ENCODE results near the genes DYNC1LI2, CIAO2B, EXOC3L1 and PLEKHG4.

DNA sequence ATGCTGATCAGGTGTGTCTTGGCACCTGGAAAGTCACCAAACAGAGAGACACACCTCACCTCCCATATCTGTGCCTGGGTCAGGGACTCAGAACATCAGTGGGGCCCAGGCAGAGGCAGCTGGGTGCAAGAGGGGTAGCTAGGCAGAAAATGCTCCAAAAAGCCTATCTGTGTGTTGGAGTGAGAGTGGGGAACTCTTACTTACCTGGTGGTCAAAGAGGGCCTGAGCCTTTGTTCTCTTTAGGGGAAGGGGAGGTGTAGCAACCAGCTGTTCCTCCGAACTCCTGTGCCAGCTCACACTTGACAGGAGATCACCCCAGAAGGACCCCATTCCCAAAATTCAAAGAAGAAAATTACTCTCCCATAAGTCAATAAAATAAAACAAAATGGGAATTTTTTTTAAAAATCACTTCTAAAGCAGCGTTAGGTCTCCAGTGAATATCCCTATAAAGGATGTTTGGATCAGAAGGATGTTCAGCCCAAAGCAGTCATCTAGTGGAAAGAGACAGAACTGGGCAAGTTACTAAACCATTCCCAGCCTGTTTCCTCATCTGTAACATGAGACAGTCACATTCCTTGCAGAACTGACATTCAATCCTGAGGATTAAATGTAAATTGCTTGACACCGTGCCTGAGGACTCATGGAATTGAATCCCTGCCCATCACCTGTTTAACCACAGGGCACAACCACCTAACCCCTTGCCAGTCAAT is 1.1 kb downstream of the CMTM2 start:
- PRO-cap = no peak

DNA sequence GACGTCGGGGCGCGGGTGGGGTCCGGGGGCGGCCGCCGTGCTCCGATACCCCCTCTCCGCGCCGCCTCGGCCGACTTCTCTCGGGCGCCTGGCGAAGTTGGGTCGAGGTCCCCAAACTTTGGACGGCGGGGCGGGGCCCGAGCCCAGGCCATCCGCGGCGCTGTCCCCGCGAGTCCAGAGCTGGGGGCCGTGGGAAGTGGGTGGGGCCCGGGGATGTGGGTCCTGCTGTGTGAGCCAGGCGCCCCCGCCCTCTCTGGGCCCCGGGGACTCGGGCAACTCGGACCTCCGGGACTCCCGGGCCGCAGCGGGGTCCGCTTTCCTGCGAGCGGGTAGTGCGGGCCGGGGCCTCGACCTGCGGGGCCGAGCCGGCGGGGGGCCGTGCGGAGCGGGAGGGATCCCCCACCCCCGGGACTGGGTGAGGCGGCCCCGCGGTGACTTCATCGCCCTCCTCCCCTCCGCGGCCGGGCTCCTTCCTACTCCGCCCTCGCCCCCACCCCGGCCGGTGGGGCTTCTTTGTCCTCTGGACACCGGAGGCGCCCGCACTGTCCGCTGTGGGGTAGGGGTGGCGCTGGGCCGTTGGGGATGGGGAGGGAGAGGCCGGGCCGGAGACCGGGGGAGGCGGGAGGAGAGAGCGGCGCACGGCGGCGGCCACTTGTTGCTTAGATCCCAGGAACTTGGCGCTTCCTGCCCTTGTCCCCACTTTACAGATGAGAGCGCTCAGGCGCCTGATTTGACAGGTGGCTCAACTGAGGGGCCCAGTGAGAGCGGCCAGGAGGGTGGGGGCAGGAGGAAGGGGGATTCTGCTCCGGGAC is 714 bp downstream of the CMTM3 start:
- PRO-cap = bidirectional peak, plus-strand start at position 540 of the sequence, minus-strand start at position 442 of the sequence

GRCh38 chr16:66616671-66617806 is 12.5 kb downstream of the CMTM3 start:
- PRO-cap = no peak

- PRO-cap = no peak
Measured at GRCh38 chr16:66618484-66619102, 14.1 kb downstream of the CMTM3 start.

GRCh38 chr16:66694283-66694518 is 2.3 kb downstream of the CMTM4 start:
- PRO-cap = no peak

DNA sequence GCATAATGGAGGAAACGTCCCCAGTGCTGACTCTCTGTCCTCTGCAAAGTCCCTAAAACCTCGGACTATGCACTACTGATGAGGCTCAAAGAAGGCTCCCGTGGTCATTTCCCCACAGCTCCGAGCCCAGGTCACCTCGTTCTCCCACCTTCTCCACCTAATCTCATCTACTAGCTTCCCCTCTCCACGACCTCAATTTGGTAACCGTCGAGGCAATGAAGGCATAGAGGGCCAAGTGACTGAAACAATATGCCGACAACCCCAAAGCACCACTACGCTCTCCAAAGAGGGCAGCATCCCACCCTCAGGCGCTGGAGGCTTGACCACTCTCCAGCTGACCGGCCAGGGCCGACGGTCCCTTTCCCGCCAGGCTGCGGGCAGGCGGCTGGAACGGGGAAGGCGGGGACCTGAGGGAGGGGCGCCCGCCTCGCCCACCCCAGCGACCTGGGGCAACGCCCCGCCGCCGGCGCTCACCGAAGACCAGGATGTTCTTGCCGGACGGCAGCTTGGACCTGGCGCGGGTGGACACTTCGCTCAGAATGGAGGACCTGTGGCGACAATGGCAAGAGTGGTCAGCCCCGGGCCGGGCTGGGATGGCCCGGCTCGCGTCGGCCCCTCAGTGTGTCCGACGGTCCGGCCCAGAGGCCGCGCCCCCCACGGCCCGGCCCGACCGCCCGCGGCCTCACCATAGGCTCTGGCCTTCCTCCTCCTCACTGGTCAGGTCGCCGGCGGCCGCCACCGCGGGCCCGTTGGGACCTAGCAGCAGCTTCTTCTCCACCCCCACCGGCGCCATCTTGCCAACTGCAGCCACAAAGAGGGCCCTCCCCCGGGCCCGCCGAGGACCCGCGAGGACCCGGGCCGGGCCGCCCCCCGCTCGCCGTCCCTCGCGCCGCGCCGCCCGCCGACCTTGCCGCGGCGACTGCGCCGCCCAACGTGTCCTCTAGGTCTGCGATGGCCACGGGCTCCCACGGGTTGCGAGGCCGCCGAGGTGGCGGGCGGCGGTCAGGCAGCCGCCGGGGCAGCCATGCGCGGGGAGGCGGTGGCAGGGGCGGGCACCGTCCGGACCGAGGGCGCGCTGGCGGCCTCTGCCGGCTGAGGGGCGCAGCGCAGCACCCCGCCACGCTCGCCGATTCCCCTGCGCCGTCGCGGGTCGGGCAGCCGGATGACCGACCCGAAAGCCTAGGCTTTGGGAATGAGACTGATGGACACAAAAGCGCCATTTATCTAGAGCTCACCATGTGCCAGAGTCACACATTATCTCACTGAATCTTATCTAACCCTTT is at the start of gene DYNC1LI2:
DYNC1LI2 (minus strand) TSS at position 811 of the 1,283 bp plus-strand sequence.
- PRO-cap = unidirectional peak, minus-strand start at position 796 of the sequence

- PRO-cap = no peak
Measured at GRCh38 chr16:66927917-66928693, 2.8 kb upstream of the RRAD start.

- PRO-cap = no peak
Measured at GRCh38 chr16:66929995-66930687, 4.1 kb downstream of the CIAO2B start.

GRCh38 chr16:66933816-66934600 is at the start of gene CIAO2B:
Gene CIAO2B (minus strand): TSS chr16:66934402.
- PRO-cap = bidirectional peak, plus-strand start at chr16:66934486, minus-strand start at chr16:66934382

DNA sequence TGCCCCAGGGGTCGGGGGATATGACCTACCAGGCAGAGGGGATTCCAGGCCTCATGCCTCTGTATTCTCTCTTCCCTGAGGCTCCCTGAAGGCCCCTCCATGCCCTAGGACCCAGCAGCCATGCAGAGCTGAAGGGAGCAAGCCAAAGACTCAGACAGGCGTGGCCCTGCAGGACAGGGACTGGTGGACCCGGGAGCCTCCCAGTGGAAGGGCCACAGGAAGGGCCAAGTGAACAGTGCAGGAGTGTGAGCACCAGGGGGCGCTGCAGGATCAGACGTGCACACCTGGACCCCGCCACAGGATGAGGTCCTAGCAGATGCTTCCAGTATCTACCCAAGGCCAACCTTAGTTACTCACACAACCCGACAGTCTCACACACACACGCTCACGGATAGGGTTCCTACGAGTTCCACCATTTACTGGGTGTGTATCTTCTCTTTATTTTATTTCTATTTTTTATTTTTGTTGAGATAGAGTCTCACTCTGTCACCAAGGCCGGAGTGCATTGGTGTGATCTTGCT is 10.7 kb upstream of the CES4A start:
- PRO-cap = no peak

GRCh38 chr16:66978798-66979288 is 9.5 kb upstream of the CES4A start:
- PRO-cap = no peak

DNA sequence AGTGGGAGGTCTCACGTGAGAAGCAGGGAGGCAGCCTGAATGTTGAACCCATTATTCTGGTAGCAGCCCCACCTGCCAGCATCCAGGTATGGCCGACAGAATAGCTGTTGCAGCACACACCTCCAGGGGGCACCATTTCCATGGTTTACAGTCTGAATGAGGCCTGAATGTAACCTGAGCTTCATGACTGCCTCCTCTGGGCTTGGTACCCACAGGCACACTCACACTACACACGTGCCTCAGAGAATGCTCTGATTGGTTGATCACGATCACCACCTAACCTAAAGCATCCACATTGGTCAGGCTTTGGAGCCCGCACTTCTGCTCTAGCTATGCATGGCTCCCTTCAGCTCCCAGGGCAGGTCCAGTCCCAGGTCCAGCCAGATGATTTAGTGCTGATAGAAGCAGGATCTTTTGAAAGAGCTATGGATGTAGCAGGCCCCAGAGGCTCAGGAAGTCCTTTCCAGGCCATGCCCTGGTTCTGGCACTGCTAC is 11.0 kb upstream of the CBFB start:
- PRO-cap = no peak

GRCh38 chr16:67189657-67190483 is at the start of gene EXOC3L1:
Gene EXOC3L1 (minus strand): TSS chr16:67190136.
- PRO-cap = no peak

DNA sequence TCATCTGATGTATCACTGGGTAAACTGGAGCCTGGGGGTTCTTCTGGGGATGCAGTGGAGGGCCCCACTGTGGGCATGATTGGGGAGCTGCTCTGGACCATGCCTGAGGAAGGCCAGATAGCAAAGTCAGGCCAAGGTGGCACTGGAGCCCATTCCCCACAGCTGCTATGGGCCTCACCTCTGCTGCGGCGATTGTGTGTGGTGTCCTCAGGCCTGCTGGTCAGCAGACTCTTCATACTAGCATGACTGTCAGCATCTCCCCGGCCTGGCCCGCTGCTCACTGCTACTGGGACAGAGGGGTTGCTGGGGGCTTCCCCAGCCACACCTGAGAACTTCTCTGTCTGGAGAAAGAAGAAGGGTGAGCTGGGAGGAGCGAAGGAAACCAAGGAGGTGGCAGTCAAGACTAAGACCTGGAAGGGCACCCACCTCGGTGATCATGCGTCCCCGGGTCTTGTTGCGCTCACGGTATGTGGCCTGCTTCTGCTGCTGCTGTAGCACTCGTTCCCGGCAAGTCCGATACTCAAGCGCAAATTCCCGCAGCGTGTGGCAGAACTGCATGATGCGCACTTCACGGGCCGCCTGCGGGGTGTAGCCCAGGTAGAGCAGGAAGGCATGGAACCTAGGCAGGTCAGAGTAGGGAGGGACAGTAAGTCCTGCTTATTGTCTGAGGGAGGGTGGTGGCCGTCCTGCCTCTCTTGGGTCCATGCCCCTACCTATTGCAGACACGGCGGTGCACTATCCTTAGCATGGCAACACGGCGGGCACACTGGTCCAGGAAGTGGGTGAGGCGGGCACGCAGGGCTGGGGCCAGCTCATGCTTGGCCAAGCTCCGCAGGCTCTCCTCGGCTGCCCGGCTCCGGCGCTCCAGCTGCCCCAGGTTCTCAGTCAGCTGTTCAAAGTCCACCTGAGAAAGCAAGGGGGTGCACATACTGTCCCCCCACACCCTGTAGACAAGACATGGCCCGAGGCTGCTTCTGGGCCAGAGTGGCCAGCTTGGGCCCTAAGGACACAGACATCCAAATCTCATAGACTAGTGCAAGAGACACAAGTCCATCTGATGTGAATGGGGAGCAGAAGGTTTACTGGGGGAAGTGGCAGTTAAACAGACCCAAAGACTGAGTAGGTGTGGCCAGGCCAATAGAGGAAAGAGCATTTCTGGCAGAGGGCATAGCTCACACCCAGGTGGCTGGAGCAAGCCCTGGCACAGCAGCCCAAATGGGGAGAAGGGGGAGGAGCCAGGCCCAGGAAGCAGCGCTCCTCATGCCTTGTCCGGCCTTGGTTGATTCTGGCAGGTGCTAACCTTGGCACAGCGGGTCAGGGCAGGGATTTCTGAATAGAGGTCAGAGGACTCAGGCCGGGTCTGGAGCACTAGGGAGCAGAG is 3.4 kb downstream of the TMEM208 start:
- PRO-cap = no peak

DNA sequence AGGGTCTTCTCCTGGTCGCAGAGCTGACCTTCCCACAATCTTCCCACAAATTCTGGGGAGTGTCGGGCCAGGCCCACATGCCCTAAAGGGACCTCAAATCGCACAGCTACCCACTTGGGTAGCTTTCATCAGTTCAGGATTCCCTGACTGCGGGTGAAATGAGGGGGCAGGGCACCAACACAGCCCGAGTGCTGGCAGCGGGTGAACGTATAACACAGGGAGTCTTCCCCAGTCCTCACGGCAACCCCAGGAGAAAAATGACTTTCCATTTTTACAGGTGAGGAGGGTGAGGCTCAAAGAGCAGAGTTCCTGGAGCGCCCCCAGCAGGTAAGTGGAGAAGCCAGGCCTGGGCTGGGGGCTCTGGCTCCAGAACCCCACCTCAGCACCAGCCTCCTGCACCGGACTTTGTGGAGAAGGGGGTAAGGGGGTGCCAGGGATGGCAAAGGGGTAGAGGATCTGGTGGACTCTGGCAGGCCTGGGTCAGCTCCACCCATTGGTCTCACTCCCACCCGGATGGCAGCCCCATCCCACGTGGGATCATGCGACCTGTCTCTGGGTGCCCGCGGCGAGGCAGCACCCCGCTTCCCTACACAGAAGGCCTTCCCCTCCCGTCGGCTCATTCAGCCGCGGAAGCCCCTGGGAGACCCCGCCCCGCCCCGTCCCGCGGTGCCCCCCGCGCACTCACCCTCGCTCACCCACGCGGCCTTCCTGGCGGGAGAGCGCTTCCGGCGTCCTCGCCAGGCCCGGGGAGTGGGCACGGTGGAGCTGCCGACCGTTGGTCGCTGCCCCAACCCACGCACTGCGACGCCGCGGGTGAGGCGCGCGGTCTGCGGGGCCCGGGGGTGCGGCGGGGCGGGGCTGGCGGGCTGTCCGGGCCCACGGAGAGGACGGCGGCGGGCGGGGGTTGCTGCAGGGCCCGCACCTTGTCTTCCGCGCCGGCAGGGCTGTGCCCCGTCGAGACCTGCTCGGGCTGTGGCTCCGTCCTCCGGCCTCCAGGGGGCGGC is 566 bp upstream of the PLEKHG4 start:
- PRO-cap = no peak

GRCh38 chr16:67279468-67280002 is at the start of gene PLEKHG4:
Gene PLEKHG4 (plus strand): TSS chr16:67279532.
- PRO-cap = no peak

GRCh38 chr16:67421953-67422152 is 5.6 kb upstream of the ZDHHC1 start:
- PRO-cap = no peak

DNA sequence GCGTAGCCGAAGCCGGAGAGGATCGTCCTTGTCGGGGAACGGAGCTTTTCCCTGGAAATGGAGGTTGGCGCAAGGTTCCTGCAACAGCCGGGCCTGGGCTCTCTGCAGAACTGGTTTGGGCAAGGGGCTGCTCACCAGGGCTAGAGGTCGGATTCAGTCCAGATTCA is 701 bp downstream of the RIPOR1 start:
- PRO-cap = no peak

DNA sequence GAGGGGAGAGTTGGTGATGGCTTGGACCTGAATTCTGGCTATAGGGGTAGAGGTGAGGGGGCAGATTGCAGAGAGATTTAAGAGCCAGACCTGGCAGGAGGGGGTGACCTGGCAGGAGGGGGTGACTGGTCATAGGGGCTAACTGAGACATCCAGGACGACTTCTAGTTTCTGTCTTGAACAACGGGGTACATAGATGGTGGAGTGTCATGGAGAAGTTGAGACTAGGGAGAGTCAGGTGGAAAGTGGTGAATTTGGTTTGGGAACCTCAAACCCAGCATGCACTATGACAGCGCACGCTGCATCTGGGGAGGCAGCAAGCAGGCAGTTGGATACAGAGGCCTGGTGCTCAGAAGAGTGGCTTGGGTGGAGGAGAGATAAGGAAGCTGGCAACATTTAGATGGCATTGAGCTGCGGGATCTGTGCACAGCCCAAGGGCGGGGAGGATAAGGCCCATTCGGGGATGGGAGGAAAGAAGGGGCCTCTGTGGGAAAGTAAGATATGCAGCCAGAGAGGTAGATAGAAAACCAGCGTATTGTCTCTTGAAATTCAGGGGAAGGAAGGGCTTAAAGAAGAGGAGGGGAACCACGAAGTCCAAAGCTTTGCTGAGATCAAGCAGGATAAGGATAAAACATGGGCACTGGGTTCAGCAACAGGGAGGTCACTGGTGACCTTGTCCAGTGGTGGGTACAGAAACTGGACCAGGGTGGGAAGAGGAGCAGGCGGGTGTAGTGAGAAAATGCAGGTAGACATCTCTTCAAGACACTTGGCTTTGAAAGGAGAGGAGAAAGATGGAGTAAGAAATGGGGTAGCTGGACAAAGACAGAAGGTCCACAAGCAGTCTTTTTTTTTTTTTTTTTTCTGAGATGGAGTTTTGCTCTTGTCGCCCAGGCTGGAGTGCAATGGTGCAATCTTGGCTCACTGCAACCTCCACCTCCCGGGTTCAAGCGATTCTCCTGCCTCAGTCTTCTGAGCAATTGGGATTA is 4.6 kb downstream of the RIPOR1 start:
- PRO-cap = no peak

- PRO-cap = no peak
Measured at GRCh38 chr16:67542375-67543049, 13.9 kb downstream of the RIPOR1 start.